Melanocyte of skin (primary cell): Measurements from ENCODE around the gene SYNPR.

- CAGE, long polyA plus RNA, 2 experiments, result no peak in any of the 2 experiments
Measured at GRCh38 chr3:58052290-58052873, 44.2 kb downstream of the FLNB start.

DNA sequence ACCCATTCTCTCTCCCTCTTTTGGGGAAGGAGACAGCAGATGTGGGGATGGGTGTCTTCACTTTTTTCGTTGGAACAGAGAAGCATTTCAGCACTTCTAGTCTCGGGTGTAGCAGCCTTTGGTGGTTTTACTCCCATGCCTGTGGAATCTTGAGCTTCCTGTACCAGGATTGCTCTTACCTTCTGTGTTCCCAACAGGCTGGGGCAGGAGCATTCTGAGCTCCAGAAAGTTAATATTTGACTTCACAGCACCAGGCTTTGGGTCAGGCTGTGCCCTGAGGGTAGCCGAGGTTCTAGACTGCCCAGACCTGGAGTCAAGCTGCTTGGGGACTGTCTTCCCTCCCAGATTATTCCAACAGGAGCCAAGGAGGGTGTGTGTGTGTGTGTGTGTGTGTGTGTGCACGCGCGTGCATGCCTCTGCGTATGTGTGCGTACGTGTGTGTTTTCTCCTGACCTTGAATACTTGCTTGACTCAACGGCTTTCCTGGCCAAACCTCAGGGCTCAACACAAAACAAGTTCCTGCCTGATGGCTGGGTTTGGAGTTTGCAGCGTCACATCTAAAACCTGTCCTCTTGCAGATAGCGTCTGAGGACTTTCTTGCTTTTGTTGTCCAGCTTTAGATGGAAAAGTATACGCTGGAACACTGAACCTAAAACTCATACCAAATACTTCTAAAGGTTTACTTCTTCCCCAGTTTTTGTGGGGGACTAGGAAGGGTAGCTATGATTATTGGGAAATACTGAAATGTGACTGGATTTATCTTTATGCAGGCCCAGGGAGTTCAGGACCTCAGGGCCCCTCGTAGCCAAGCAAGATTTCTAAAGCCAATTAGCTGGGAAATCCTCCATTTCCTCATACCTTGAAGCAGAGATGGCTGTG lies 94.9 kb downstream of the FLNB start:
- CAGE, long polyA plus RNA, 2 experiments, result no peak in any of the 2 experiments

DNA sequence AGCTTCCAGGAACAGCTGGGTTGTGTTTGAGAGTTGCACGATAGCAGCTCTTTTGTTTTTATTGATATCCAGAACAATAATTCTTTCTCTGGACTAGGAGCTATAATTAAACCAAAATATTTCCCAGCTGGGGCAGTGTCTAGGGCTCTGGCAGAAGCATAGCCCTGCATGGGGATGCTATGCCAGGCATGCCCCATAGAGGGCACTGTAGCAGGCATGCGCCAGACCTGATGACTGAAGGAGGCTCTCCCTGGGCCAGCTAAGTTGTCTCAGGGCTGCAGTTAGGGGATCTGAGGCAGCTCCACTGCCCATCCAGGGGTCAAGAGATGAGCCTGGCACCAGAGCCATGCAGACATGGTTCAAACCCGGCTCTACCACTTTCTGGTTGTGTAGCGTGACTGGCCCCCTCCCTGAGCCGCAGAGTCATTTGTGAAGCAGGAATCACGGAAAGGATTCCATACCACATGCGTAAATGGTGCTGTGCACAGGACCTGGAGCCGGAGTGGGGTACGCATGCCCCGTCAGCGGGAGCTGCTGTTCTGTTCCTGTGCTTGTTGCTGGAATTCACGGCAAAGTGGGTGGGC lies 43.3 kb downstream of the DNASE1L3 start:
- CAGE, long polyA plus RNA, 2 experiments, result no peak in any of the 2 experiments

DNA sequence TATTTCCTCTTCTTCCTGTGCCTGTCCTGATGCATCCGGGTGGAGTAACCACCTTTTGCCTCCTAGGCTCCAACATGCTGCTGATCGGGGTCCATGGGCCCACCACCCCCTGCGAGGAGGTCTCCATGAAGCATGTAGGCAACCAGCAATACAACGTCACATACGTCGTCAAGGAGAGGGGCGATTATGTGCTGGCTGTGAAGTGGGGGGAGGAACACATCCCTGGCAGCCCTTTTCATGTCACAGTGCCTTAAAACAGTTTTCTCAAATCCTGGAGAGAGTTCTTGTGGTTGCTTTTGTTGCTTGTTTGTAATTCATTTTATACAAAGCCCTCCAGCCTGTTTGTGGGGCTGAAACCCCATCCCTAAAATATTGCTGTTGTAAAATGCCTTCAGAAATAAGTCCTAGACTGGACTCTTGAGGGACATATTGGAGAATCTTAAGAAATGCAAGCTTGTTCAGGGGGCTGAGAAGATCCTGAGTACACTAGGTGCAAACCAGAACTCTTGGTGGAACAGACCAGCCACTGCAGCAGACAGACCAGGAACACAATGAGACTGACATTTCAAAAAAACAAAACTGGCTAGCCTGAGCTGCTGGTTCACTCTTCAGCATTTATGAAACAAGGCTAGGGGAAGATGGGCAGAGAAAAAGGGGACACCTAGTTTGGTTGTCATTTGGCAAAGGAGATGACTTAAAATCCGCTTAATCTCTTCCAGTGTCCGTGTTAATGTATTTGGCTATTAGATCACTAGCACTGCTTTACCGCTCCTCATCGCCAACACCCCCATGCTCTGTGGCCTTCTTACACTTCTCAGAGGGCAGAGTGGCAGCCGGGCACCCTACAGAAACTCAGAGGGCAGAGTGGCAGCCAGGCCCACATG lies 40.0 kb downstream of the DNASE1L3 start:
- CAGE, long polyA plus RNA, 2 experiments, result no peak in any of the 2 experiments

DNA sequence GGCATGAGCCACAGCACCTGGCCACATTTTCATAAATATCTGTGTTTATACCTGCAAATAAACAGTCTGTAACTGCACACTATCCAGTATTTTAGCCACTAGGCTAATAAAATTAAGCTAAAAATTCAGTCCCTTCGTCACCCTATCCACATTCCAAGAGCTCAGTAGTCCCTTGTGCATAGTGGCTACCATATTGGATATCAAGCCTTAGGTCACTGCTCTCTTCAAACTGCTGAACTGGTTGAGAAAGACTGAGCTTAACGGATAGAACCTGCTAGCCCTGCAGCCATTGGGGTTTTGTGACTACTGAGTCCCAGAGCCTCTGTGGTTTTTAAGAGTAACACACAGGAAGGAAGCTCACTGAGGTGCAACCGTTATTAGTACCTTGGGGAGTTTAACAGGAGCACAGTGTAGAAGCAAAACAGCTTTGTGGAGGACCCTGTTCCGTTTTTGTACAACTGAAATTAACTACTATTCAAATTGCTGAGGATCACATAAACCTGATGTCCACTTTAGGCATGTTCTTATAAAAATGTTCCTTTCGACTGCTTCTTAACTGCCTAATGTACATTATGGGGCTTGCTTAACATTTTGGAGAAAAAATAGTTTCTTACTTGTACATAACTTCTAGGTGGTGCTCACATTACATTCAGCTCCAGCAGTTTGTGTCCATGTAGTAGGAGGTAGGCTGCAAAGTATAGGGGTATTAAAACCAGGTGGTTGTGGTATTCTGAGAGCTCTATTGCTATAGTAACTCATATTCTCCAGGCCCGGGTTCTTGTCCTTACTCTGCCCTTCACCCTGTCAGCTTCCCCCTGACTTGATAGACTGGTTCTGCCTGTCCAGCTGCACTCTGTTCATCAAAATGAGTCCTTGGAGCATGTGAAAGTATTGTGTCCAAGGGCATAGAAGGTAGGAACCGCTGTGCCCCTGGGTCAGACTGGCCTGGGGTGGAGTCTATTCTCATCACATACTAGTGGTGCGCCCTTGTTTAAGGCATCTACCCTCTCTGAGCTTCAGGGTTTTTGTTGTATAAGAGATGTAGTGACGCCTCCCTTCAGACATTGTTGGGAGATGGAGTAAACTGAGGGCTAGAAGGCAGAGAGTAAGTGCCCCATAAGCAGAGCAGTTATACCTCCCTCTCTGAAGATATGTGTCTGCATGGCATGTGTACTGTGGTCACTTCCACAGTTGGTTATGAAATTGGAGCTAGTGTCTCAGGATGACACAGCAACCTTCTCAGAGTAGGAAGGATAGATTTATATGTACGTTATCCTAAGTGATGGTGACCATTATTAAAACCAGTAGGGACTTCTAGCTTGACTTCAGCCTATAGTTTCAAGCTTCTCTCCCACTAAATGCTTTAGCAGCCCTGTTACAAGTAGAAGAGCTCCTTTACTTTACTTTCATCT lies 17.4 kb downstream of the PXK start:
- CAGE, long polyA plus RNA, 2 experiments, result no peak in any of the 2 experiments

DNA sequence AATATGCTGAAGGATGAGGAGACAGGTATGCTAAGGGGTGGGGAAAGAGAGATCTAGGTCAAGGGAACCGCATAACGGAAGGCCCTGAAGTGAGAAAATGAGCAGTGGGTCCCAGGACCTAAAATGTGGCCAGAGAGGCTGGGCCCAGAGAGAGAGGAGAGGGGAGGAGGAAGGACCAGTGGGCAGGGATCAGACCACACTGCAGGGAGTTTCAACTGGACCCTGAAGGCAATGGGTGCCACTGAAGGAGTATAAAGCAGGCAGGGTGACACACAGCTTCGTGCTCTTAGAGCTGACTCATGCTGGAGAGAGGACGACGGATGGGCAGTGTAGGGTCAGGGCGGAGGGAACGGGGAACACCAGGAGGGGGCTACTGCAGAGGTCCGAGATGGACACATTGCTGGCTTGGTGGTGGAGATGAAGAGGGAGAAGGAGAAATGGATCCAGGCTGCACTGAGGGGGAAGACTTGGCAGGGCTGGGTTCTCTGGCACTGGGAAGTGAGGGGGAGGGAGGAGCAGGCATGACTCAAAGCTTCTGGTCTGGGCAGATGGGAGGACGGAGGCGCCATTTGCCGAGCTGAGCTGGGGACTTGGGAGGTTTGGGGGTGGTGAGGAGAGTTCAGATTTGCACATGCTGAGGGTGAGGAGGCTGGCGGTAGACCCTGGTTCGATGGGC lies 4.8 kb upstream of the KCTD6 start:
- CAGE, long polyA plus RNA, 2 experiments, result no peak in any of the 2 experiments

DNA sequence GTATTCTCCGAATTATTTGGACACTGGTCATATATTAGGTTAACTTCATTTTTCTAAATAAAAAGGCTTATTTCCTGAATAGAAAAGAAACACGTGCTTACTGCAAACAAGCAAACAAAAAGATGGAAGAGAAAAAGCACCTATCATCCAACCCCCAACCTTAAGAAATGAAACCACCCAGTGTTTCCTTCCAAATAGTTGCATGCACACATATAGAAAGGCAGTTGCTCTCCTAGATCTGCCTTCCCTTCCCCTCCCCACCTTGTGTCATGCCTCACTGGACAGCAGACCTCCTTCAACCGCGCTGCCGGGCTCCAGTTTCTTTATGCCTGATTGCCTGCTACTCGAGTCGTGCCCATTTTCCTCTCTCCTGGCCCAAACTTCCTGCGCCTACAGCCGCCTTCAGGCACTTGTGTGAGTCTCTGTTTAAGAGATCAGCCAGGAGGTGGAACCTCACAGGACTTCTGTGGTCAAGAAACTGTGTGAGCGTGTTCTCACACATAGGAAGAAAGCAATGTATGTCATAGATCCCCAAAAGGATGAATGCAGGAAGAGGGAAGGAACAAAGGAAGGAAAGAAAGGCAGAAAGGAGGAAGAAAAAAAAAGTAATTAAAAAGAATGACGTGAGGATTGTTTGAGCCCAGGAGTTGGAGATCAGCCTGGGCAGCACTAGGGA lies 8.8 kb upstream of the FAM107A start:
- CAGE, long polyA plus RNA, 2 experiments, result no peak in any of the 2 experiments

DNA sequence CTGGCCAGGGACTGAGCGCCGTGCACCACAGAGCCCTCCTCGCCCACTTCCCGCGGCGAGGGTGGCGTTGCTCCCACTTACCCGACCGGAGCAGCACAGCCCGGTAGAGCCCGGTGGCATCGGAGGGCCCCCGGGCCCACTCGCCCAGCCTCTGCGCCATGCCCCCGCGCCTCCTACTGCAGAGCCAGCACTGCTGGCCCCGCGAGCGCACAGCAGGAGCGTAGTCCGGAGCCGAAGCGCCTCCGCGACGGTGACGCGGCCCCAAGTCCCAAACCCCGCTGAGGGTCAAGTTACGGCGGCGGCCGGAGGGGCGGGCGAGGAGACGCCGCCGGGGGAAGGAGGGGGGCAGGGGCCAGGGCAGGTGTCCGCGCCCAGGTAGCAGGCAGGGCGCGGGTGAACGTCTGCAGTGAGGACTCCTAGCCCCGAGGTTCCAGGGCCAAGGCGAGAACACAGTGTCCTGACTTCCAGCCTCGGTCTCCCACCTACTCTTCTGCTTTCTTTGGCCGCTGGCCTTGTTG lies 9.6 kb upstream of the FAM107A start:
- CAGE, long polyA plus RNA, 2 experiments, result no peak in any of the 2 experiments

DNA sequence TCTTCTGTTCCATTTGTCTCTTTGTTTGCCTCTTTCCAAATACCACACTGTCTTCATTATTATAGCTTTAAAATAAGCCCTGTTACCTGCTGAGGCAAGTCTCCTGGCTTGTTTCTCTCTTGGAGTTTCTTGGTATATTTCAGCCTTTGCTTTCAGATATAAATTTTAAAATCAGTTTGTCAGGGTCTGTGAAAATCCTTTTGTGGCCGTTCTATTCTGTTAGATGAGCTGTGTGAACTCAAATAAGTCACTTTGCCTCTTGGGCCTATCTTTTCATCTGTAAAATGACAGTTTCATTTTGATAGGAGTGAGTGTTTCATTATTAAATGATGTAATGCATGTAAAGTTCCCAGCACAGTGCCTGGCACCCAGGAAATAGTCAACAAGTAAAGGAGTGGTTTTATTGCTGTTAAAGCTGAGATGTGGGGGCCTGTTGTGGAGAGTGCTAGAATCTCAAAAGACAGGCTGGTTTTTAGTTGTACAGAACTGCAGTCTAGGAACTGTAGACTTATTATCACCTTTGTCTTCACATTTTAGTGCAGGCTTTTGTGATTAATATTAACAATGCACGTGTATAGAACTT lies 394.4 kb upstream of the CFAP20DC start:
- CAGE, long polyA plus RNA, 2 experiments, result no peak in any of the 2 experiments

DNA sequence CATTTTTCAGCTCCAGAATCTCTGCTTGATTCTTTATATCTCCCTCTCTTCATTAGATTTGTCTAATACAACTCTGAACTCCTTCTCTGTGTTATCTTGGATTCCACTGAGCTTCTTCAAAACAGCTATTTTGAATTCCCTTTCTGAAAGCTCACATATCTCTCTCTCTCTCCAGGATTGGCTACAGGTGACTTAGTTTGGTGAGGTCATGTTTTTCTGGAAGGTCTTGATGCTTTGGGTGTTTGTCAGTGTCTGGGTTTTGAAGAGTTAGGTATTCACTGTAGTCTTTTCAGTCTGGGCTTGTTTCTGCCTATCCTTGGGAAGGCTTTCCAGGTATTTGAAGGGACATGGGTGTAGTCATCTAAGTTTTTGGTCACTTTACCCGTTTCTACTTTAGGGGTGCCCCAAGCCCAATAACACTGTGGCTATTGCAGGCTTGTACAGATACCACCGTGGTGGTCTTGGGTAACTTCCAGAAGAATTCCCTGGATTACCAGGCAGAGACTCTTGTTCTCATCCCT lies 781.7 kb downstream of the FHIT start:
- CAGE, long polyA plus RNA, 2 experiments, result no peak in any of the 2 experiments

DNA sequence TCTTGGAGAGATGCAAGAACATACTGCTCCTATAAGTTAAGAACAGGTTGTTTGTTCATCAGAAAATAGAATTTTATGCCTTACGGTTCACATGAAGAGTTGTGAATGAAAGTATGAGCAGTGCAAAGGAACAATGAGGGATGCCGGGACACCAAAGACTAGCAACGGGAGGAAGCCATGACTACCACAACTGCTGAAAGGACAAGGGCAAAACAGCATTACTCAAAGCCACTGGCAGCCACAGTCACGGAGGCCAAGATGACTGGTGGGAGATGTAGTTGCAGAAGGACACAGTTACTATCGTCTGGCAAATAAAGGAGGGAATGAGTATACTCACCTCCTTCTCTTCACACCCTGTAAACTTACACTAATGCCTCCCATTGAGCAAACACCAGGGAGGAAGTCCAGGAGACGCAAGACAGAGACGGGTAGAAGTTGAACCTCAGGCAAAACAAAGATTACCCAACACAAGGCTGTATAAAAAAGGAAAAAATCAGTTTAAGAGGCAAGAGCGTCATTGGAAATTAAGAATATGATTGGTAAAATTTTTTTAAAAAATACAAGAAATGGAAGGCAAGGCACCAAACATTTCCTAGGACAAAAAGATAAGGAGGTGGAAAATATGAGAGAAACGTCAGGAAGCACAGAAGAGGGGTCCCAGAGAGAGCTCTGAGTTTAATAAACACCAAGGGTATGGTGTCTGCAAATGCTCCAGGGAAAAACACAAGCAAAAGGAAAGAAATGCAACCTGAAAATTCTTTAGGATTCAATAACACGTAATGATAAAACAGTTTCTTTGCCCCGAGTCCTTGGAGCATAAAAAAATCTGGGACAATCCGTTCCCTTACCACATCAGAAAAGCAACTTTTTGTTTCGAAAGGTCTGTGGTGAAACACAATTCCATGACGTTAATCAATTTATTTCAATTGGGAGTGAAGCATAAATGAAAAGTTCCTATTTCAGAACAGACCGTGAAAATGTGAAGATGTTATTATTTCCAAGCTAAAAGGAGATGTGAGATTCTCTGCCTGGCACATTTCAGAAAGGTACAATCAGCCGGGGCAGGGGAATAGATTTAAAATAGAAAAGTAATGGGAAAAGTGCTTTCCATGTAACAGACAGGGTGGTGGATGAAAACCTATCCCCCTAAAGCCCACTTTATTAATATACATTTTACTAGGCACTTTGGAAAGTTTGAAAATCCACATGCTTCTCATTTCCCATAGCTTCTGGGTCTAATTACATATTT lies 675.1 kb downstream of the FHIT start:
- CAGE, long polyA plus RNA, 2 experiments, result no peak in any of the 2 experiments

- CAGE, long polyA plus RNA, 2 experiments, result no peak in any of the 2 experiments
Measured at GRCh38 chr3:60804826-60805106, 446.5 kb downstream of the FHIT start.

DNA sequence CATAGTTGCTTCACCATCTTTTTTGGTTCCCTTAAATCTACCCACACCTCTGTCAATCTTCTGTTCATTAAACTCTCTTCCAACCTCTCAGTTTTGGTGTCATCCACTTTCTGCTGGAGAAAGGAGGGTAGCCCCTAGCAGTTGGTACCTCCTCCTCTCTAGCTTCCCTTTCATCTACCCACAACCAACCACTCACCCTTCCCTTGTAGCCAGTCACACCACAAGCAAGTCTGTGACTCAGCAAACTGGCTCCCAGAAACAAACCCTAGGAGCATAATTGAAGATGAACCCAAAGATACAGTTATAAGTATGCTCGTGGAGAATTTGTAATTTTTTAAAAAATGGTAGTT lies 318.6 kb downstream of the FHIT start:
- CAGE, long polyA plus RNA, 2 experiments, result no peak in any of the 2 experiments

GRCh38 chr3:61564132-61565188 lies 3.1 kb downstream of the PTPRG start:
- CAGE, long polyA plus RNA, 2 experiments, result no peak in any of the 2 experiments

GRCh38 chr3:61780300-61780776 lies 219.0 kb downstream of the PTPRG start:
- CAGE, long polyA plus RNA, 2 experiments, result no peak in any of the 2 experiments

- CAGE, long polyA plus RNA, 2 experiments, result no peak in any of the 2 experiments
Measured at GRCh38 chr3:61926727-61928014, 365.8 kb downstream of the PTPRG start.

DNA sequence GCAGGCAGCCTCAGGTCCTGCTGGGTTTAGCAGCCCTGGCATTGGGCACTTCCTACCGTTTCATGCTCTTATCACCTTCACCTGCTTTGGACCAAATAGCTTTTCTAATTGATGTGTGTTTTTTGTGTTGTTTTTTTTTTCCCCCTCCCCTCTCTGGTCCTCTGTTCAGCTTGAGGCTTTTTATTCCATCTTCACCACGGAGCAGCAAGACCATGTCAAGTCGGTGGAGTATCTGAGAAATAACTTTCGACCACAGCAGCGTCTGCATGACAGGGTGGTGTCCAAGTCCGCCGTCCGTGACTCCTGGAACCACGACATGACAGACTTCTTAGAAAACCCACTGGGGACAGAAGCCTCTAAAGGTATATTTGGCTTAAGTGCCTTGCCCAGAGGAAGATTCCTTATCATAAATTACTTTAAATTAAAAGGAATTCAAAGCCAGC lies 151.0 kb upstream of the C3orf14 start:
- CAGE, long polyA plus RNA, 2 experiments, result no peak in any of the 2 experiments

GRCh38 chr3:62191303-62191810 lies 127.5 kb upstream of the C3orf14 start:
- CAGE, long polyA plus RNA, 2 experiments, result no peak in any of the 2 experiments

DNA sequence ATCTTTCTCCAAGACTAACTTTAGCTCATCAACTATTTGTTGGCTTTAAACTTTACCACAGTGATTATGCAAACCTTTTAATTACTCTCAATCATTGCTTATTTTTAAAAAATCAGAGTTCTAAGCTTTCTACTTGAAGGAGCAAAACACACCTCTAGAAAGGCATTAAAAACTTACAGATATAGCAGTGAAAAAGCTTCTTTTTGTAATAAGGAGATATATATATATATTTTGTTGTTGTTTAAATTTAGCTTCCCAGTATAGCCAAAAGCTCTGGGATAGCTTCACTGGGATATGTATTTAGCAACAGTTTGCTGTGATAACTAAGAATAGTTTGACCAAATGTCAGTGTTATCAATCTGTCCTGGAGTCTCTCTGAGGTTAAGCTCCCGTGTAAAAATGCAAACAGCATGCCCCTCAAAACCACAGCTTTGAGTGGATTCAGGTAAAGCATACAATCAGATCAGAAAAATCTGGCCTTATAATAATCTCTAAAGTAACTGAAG lies 3.0 kb downstream of the CADPS start:
- CAGE, long polyA plus RNA, 2 experiments, result no peak in any of the 2 experiments

- CAGE, long polyA plus RNA, 2 experiments, result no peak in any of the 2 experiments
Measured at GRCh38 chr3:63277865-63278466, at the start of gene SYNPR. Gene SYNPR, plus strand, starts transcription at chr3:63278308.